Measurements from ENCODE around the genes ZDHHC7 and CIBAR2.

DNA sequence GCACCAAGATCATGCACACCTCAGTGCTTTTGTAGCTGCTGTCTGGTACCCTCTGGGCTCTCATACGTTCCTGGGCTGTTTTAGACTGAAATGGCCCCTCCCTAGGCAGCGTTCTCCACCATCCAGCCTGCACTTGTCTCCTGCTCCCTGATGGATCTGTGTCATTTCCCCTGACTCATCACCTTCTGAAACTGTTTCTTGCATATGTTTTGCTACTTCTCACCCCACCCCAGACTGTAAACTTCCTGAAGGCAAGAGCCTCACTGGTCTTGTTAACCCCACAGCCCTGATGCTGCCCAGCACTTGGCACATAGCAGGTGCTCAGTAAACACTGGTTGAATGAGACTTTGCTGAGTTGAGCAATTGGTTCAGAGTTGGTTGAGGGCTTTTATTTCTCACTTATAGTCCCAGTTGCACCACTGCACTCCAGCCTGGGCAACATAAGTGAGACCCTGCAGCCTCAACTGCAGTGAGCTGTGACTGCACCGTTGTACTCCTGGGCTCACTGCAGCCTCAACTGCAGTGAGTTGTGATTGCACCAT lies 78.7 kb downstream of the CRISPLD2 start:
- RRBS = no CpG with 5 or more reads among the region's 3 CpGs

- RRBS = no CpG with 5 or more reads among the region's 15 CpGs
These were observed 36.7 kb downstream of the ZDHHC7 start for GRCh38 chr16:84974524-84975116.

DNA sequence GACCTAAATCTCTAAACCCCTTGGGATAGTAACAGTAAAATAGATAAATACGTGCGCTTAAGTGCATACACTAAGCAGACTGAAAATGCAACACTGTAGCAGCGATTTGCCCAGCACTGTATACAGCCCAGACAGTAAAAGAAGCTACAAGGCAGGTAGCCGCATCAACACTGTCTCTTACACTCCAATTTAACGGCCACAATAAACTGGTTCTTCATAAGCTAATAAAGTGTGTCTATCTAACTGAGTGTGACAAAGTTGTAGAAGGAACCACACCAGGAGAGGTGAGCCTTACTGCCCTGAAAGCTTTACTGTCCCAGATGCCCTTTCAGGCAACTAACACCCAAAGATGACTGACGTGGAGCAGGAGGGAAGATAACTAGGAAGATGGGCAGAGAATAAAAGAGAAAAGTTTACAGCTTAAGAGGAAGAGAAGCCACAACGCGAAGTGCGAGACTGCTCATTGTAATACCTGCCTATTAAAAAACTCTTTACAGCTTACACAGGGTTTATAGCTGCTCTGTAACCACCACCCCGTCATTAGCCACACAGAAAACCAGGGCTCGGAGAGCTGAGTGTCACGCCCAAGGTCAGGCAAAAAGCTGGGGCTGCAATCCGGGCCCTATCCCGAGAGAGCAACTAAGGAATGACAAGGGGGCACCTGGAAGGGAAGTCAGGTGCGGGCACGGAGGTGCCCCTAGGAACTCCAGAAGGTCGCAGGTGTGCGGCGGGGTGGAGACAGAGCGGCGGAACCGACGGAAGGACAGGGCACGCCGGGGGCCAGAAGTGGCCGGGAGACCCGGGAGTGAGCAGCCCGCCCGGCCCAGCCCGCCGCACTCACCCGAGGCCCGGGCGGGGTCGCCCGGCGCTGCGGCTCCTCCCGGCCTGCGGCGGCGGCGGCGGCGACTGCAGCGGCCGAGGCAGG lies 628 bp downstream of the ZDHHC7 start:
- RRBS = under 1% methylated on average over 8 of the region's 47 CpGs

- RRBS = 1% methylated on average over 22 of the region's 34 CpGs
These were observed at the start of gene ZDHHC7 for GRCh38 chr16:85011370-85011684. TSS of gene ZDHHC7 (minus strand) at chr16:85011535.

DNA sequence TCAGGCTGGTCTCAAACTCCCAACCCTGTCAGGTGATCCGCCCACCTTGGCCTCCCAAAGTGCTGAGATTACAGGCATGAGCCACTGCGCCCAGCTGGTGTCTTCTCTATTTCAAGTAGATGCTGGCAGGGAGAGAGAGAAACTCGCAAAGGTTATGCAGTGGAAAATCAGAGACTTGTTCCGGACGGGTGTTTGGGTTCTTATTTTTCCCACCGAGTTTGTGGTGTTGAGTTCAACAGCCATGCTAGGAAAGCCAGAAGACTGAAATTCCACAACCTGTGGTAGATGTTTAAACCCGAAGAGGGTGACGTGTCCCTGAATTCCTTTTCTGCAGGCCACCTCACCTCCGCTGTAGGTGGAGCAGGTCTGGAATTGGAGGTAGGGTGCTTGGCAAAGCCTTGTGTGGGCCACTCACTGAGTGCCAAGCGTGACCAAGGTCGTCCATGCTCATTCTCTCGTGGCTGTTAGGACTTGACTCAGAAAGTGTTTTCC lies 7.4 kb upstream of the ZDHHC7 start:
- RRBS = no CpG with 5 or more reads among the region's 12 CpGs

DNA sequence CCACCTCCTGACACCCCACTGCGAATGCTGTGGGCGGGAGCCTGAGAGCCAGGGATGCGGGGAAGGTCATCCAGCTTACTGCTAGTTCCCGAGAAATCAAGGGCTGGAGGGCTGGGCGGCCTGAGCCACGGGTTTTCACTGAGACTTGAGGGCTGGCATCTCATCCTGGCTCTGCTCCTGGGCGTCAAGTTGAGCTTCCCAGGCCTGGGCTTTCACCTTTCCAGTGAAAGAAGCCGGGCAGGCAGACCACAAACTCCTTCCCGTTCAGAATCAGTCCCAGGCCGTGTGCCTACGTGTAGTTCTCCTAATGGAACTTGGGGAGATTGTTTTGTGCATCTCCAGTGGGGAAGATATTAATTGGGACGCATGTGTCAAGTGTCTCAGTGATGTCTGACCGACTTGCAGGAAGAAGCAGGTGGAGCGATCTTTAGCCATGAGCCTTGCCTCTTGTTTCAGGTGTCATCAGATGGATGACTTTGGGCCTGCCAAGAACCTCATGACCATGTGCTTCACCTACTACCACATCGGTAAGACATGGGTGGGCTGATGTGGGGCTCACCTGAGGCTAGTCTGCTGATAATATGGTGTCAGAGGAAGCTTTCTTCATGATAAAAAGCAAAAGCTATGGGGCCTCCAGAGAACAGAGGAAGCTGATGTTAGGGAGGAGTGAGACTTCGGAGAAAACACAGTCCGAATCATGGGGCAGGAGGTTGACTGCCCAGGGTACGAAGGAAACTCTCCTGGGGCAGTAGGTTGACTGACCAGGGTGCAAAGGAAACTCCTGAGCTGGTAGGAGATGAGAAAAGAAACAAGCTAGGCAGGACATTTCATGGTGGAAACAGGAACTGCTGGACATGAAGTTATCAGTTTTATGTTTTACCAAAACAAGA lies 36.6 kb downstream of the CIBAR2 start:
- RRBS = no CpG with 5 or more reads among the region's 18 CpGs

GRCh38 chr16:85093307-85094499 lies 18.6 kb downstream of the CIBAR2 start:
- RRBS = no CpG with 5 or more reads among the region's 25 CpGs

DNA sequence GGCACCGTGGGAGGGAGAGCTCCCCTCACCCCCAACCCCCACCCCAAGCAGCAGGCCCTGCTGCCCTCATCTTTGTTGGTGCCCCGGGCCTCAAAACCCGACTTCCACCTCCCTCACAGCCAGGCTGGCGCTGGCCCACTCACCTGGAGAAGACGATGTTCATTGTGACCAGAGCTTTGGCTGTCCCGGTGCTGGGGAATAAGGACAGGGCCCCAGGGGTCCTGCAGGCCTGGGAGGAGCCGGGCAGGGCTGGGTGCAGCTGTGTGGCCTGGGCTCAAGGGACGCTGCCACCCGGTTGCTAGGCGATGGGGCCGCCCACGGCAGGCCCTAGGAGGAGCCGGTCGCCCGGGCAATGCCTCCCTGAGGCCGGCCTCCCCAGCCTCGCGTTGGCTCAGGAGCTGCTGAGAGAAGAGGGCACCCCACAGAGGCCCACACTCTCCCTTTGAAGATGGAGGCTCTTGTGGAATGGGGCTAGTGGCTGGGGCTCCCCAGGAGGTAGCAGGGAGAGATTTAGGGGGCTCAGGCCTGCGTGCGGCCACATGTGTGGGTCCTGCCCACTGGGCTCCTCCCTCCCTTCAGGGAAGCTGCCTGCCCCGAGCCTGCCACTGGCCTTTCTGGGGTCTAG lies at the start of gene CIBAR2:
Gene CIBAR2, minus strand, starts transcription at position 283 of the 625 bp plus-strand sequence.
- RRBS = 64% methylated on average over 8 of the region's 21 CpGs

GRCh38 chr16:85130199-85130708 lies 18.0 kb upstream of the CIBAR2 start:
- RRBS = no CpG with 5 or more reads among the region's 9 CpGs

DNA sequence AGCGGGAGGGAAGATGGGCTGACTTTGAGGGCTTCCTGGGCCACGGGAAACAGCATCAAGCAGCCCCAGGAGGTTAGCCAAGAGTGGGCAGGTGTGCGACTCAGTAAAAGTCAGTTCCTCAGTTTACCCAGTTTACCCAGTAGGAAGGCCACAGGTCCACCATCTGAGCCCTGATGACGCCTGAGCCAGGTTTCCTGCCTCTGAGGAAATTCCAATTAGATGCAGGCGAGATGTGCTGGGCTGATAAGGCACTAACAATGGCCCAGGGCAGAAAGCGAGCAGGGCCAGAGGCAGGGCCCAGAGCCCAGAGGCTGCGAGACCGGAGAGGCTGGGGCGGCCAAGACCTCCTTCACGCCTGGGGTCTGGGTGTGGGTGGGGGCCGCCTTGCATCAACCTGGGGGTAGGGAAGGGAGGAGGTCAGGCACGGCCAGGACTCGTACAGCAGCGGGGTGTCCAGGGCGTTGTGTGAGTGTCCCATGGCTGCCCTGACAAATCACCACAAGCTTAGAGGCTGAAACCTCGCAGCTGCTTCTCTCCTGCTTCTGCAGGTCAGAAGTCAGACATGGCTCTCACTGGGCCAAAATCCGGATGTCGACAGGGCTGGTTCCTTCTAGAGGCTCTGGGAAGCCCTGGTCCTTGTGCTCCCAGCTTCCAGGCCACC lies 32.0 kb upstream of the CIBAR2 start:
- RRBS = no CpG with 5 or more reads among the region's 18 CpGs

DNA sequence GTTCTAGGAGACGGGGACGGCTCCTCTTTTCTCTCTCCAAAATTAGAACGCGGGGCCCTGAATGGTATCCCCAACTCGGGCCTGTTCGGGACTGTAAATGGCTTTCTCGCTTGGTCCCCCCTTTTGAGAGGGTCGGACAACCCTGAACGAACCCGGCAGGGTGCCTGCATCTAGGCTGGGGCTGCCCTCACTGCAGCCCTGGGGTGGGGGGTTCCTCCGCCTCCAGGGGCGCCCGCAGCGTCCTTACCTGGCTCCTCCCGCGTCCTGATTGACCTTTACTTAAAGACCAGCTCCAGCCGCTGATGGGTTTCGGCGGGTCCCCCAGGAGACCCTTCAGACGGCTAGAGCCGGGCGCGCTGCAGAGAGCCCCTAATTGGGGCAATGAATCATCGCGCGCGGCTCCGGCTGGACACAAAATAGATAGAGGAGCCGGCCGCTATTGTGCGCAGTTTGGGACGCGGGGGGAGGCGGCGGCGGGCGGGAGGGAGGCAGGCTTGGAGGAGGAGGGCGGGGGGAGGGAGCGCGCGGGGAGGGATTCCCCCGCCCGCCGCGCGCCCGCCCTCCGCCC lies 56.4 kb upstream of the CIBAR2 start:
- RRBS = 38% methylated on average over 8 of the region's 48 CpGs

DNA sequence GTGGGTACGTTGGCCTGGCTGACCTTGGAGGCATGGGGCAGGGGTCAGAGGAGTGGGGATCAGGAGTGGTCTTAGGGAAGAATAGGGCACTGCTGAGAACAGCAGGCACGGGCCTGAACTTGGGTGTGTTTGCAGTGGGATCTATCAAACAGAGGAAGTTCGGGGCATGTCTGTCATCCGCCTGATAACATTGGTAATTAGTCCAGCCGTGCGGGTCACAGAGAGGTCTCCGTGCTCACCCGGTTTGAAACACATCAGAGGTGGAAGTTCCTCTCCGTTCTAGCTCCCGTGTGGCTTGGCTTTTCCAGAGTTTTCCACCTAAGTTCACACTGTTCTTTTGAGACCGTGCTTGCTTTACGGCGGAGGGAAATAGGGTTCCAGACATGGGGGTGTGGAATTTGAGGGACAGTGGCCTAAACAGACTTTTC lies 59.7 kb upstream of the CIBAR2 start:
- RRBS = no CpG with 5 or more reads among the region's 13 CpGs

- RRBS = 93% methylated on average over 4 of the region's 47 CpGs
These were observed 69.2 kb upstream of the CIBAR2 start for GRCh38 chr16:85181055-85182211.

GRCh38 chr16:85302093-85302767 lies 190.0 kb upstream of the CIBAR2 start:
- RRBS = no CpG with 5 or more reads among the region's 20 CpGs

DNA sequence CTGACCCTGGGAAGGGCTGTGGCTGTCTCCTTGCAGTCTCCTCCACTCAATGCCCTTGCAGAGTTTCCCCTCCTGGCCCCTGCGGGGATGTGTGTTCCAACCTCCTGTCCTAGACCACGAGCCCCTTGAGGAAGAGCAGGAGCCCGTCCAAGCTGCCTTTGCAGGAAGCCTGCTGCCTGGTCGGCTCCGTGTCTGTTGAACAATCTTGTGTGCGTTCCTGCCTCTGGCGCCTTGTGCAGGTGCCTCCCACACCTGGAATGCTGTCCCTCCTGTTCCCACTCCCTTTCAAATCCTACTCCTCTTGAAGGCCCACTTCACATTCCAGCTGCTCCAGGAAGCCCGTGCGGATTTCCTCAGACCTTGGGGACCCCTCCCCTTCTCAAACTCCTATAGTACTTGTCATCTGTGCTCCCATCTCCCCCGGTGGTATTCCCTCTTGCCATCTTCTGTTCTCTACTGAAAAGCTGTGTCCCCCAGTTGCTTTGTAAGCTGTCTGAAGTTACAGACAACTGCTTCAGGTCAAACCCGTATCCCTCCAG lies 241.6 kb upstream of the CIBAR2 start:
- RRBS = no CpG with 5 or more reads among the region's 11 CpGs

DNA sequence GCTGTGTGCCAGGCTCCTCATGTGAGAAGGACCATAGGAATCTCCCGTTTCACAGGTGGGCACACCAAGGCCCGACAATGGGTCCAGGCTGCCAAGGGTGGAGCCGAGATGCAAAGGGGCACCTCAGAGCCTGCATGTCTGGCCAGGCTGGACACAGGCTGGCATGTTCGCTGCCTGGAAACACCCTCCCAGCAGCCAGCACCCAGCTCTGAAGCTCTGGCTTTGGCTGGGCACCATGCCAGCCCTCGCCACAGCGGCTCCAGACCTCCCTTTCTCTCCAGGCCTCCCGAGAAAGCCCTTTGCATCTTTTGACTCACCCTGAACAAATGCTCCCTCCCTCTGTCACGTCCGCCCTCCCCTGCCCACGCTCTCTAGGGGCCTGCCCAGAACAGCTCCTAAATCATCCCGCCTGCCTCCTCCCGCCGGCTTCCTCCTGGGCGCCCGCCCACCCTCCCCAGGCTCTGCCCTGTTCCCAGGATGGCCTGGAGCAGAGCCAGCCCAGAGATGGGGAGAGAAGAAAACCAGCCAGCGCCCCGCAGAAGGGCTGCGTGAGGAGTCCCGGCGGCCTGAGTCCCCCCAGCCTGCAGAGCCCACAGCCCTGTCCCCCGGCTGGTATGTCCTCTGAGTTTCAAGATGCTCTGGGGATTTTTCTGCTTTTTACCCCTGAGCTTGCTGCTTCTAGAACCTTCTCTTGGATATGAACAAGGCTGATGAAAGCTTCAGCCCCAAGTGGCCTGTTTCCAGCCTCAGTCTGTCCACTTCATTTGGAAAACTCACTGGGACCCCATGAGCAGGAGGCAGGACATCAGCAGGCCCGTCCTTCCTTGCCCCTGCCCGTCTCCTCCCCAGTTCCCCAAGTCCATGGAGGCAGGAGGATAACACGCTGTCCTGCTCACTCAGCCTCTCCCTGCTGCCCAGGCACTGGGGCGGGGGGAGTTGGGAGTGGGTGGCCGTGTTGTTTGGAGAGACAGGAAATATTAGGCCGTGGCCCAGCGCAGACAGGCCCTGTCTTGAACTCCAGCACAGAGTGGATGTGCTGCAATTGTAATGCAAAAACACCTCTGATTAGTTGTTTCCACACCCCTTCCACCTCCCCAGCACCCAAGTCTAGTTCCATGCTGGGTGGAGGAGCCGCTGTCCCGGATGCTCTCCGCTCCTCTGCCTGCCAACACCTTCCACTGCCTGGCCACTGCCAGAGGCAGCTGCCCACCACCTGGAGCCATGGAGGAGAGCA lies 217.3 kb upstream of the GSE1 start:
- RRBS = 27% methylated on average over 3 of the region's 31 CpGs

DNA sequence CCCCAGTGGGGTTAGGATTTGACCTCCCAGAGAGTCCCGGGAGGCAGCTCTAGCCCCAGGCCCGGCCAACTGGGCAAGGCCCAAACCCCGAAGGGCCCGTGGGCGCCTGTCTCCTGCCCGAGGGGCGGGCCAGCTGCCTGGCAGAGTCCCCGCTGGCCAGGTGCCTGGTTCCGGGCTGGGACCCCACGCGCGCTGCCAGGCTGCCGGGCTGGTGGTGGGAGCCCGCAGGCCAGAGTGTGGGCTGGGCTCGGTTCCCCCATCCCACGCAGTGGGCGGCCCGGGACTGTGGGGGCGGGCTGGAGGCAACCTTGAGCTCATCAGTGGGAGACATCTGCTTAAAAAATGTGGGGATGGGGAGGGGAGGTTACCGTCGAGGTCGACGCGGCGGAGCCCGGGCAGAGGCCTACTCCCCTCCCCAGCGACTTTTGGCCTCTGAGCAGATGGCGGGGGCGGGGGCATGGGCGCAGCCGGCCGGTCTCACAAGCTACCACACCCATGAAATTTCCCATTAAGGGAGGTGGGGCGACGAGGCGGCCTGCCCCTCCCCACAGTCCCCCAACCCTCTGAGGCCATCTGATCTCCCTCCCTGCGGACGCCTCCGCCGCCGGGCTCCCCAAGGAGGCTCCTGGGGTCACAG lies 176.4 kb upstream of the GSE1 start:
- RRBS = 56% methylated on average over 10 of the region's 40 CpGs

- RRBS = no CpG with 5 or more reads among the region's 25 CpGs
These were observed 167.7 kb upstream of the GSE1 start for GRCh38 chr16:85445274-85445974.

DNA sequence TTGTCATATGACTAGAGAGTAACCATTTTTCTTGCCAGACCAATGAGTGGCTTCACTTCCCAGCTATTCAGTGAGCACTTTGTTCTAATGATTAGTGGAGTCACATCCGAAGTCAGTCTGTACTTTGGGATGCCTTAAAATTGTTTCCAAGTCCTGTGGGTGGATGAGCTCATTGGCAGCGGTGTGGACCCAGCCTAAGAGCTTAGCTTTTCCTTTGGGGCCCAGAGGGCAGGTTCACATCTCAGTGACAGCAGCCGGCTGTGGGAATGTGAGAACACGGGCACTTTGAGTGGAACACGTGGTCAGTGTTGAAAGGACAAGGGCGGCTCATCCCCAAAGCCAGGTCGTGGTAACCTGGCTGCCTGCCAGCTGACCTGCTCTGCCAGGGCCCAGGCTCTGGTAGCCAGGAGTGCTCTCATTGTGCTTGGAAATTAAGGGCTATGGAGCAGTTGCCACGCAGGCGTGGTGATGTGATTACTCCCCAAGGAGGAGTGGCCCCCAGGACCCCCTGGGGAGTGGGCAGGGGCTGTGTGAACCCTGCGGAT lies 147.2 kb upstream of the GSE1 start:
- RRBS = no CpG with 5 or more reads among the region's 10 CpGs

GRCh38 chr16:85570325-85571448 lies 42.4 kb upstream of the GSE1 start:
- RRBS = 0% methylated on average over 3 of the region's 32 CpGs